ENCODE measurements around the genes BDH2, GSTCD and TBCK.

GRCh38 chr4:102790735-102791052 is 29.9 kb upstream of the MANBA start:
- RRBS: no CpG with 5 or more reads among the region's 6 CpGs

DNA sequence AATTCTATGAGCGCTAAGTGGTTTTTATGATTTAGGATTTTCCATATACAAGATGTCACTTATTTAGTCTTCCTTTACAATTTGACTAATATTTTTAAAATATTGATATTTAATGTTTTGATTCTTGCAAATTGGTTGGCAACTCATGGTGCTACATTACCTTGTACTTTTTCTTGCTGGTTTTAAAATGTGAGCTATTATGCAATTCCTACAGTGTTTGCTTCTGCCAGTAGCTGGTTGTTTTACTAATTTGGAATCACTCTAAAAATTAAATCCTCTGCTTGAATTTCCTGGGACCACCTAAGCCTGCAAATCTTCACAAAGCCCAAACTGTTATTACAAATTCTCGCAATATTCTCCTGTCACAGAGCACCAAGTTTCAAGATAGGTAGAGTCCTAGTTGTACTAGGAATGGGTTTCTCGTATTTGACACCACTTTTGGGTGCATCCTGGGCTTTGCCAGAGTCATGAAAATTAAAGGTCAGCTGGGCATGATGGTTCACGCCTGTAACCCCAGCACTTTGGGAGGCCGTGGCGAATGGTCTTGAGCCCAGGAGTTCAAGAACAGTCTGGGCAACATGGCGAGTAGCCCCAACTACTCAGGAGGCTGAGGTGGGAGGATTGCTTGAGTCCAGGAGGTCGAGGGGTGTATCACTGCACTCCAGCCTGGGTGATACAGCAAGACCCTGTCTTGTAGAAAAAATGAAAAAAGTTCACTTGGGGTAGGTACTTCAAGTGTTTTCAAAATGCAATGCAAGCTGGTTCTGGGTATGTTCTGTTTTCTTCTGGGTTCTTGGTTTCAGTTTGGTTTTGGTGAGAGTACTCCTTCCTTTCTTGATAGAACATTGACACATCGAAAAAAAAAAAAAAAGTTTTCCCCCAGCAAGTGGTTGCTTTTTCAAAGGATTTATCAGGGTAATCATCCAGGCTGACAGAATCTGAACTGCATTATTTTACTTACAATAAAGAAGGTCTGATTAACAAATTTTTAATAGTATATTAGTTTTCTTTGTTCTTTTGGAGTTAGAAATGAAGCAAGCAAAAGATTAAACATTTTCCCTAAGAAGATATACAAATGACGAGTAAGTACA is 30.7 kb upstream of the MANBA start:
- RRBS: no CpG with 5 or more reads among the region's 10 CpGs

- RRBS: no CpG with 5 or more reads among the region's 6 CpGs
These were observed 21.7 kb downstream of the UBE2D3 start for GRCh38 chr4:102805446-102806246.

- RRBS: no CpG with 5 or more reads among the region's 3 CpGs
These were observed 13.6 kb downstream of the UBE2D3 start for GRCh38 chr4:102813528-102814306.

- RRBS: no CpG with 5 or more reads among the region's 4 CpGs
These were observed 928 bp upstream of the UBE2D3 start for GRCh38 chr4:102828414-102828543.

DNA sequence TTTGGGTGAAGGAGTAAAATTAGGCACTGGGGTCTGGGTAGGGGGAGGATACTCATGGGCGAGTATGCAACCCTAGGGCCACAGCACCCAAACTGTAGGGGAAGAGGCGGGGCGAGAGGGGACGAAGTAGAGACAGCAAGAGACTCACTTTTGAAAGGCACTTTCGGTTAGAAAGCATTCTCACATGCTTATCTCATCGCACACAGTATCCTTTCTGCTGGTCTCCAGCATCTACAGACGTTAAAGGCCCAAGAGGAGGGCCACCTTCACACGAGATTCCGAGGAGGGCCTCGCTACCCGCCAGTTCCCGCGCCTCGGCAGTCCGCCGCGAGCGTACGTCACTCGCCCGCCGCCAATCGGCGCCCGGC is 241 bp upstream of the CISD2 start:
- RRBS: 6% methylated on average over 1 of the region's 25 CpGs

DNA sequence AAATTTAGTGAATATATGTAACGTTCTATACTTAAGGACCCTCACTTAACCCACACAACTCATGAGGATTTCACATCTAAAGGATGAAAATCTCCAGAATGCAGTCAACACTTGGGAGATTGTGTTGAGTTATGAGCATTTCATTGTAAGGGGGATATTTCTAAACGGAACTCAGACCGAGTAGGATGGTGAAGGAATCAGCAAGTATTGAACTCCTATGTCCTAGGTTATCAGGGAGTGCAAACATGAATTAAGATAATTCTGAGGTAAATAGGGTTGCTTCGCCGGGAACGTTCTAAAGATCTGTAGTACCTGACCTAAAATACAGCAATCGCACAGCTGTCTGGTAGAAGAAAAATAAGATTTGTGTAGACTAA is 1.1 kb downstream of the CISD2 start:
- RRBS: no CpG with 5 or more reads among the region's 7 CpGs

- RRBS: no CpG with 5 or more reads among the region's 9 CpGs
These were observed at the start of gene BDH2 for GRCh38 chr4:103099721-103100247. TSS of gene BDH2 (minus strand) at chr4:103099834.

DNA sequence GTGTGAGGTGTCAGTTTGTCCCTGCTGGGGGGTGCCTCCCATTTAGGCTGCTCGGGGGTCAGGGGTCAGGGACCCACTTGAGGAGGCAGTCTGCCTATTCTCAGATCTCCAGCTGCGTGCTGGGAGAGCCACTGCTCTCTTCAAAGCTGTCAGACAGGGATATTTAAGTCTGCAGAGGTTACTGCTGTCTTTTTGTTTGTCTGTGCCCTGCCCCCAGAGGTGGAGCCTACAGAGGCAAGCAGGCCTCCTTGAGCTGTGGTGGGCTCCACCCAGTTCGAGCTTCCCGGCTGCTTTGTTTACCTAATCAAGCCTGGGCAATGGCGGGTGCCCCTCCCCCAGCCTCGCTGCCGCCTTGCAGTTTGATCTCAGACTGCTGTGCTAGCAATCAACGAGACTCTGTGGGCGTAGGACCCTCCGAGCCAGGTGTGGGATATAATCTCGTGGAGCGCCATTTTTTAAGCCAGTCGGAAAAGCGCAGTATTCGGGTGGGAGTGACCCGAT is 57.4 kb upstream of the CENPE start:
- RRBS: no CpG with 5 or more reads among the region's 16 CpGs

GRCh38 chr4:103256025-103256450 is 57.9 kb upstream of the CENPE start:
- RRBS: no CpG with 5 or more reads among the region's 17 CpGs

- RRBS: no CpG with 5 or more reads among the region's 5 CpGs
These were observed 625 bp upstream of the ARHGEF38 start for GRCh38 chr4:105551784-105552205.

DNA sequence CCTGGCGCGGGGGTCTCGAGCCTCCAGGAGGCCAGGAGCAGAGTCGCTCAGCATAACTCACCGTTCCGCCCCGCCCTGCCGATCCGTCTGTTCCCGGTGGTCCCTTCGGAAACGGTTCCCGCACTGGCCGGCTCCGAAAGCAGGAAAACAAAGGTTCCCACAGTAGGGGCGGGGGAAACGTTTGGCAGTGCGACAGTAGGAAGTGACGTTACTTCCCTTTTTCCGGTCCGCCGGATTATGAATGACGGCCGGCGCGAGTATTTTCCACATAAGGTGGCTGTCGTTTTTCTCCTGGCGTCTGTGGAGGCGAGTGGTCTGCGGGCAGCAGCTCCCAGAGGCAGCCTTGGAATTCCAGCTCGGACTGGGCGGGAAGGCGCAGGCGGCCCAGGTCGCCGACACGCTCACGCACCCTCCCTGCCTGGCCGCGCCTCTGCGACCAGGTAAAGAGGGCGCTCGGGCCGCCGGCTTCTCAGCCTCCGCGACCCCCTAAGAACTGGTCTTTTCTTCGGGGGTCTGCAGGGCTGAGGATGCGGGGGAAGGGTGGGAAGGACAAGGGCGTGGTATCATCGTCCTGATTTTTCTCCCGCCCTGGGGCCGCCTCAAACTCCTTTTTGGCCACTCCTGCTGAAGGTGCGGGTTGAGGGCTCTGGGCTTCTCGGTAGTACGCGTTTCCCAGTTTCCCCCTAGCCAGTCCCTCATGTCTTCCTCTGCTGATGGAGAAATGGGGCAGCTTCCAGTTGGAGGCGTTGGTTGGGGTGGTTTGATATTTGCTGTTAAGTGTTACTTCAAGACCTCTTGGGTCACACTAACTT is at the start of gene GSTCD:
Gene GSTCD, plus strand, starts transcription at position 208 of the 812 bp plus-strand sequence.
- RRBS: 1% methylated on average over 5 of the region's 58 CpGs

DNA sequence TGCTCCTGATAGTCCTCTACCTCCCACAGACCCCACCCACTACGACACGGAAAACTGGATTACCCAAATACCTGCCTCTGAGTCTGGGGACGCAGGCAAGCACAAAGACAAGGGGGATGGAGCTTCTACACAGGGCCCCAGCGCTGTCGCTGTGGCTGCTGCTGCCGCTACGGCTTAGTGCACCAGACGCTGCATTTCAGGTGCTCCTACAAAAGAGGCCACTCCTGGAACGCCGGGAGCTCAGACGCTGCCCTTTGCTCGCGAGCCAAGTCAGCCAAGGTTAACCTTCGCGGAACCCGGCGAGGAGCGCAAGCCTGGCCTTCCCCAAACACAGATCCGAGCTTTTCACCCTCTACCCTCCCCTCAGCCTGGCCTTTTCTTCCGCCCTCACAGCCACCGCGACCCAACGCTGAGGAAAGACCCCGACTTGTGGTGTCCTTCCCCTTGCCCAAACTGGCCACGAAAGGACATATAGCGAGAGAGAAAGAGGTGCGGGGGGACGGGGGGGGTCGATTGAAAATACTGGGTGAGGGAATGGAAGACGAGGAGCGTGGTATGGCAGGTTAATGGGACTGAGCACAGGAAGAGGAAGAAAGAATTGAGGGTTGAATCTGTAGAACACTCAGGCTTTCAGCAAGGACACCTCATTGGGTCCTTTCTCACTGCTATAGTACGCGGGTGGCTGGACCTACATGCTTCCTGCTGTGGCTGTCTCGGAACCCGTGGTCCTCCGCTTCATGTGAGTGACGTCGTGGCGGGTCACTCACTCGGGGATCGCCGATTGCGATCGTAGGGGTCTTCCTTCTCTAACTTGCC is at the start of gene TBCK:
Gene TBCK, minus strand, starts transcription at position 354 of the 816 bp plus-strand sequence.
- RRBS: 1% methylated on average over 7 of the region's 44 CpGs

- RRBS: no CpG with 5 or more reads among the region's 1 CpG
These were observed 8.5 kb downstream of the AIMP1 start for GRCh38 chr4:106324914-106325186.

GRCh38 chr4:106978436-106978992 is 57.6 kb downstream of the DKK2 start:
- RRBS: no CpG with 5 or more reads among the region's 12 CpGs

- RRBS: 96% methylated on average over 4 of the region's 9 CpGs
These were observed 339.0 kb downstream of the PAPSS1 start for GRCh38 chr4:107381105-107381306.

DNA sequence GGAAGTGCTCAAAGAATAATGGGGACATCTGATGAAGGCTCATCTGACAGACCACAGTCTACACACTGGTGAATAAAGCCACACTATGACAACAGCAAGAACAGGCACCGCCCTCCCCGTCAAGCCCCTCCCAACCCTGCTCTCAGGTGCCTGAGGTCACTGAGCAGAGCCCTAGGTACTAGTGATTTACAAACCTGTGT is 73.6 kb downstream of the PAPSS1 start:
- RRBS: no CpG with 5 or more reads among the region's 2 CpGs

- RRBS: no CpG with 5 or more reads among the region's 18 CpGs
These were observed 687 bp downstream of the PAPSS1 start for GRCh38 chr4:107719242-107719851.

GRCh38 chr4:108029988-108030209 is 40.2 kb downstream of the HADH start:
- RRBS: no CpG with 5 or more reads among the region's 1 CpG

DNA sequence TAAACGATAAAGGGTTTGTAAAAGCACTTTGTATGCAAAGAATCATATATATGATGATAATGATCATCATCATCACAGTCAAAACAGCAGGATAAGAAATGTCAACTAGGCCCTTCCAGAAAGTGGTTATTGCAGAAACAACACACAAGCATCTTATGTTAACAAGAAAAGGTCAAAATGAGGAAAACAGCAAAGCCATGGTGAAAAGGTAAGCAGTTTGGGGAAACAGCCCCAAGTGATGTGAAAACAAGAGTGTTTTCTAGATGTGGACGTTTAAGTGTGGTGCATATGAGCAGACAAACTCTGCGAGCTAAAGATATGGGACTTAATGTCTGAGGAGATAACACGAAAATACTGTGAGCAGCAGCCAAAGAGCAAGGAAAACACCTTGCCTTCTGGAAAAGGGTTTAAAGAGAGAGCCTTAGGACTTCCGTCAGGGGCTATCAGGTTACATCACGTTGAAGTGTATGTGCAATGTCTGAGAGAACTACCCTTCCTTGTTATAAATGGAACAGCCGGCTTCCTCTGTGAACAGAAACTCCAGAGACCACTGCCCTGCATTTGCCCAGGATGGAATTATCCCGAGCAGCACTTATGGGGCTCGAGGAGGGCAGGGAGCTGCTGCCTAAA is 54.3 kb downstream of the LEF1 start:
- RRBS: no CpG with 5 or more reads among the region's 9 CpGs

Data from brain (tissue), 1 donor.